Osteocyte (in vitro differentiated cells): ENCODE measurements around a stretch of chr1.

GRCh38 chr1:61334964-61335377 is 252.6 kb downstream of the NFIA start:
- PRO-cap, result no peak

- PRO-cap, result no peak
Measured at GRCh38 chr1:61641050-61642202, 83.5 kb downstream of the TM2D1 start.

- PRO-cap, result bidirectional peak, plus-strand start at chr1:61743133, minus-strand start at chr1:61743222; unidirectional peak, minus-strand start at chr1:61743339
Measured at GRCh38 chr1:61742997-61743417, 727 bp downstream of the PATJ start.

- PRO-cap, result no peak
Measured at GRCh38 chr1:61743418-61743806, 1.1 kb downstream of the PATJ start.

DNA sequence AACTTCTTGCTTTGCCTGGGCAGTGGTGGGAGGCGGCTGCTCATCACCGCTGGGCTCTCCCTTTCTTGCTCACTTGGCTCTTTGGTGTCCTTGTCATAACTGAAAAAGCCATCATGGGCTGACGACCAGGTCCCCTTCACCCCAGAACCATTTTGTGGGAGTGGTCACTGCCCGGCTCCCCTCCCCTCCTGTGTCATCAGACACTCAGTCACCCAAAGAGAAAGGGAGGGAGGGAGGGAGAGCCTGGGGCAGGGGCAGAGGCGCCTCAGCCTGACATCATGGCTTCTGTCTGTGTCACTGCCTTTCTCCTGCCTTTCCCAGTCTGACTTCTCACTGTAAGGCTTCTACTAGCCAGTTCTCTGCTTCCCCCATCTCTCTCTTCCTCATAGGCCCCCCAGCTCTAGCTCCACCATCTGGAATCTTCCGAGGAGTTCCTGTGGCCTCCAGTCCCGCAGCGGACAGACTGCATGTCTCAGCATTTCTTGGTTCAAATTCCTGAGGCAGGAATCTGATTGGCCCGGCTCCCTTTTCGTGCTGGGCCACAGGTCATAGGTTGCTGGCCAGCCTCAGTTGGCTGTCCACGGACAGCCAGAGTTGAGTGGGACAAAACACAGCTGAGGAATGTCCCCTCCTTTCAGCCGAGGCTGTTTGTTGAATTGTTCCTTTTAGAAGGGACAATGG is 18.5 kb upstream of the KANK4 start:
- PRO-cap, result no peak

GRCh38 chr1:62437493-62437765 is 580 bp downstream of the USP1 start:
- PRO-cap, result no peak

- PRO-cap, result no peak
Measured at GRCh38 chr1:62784344-62785131, 606 bp downstream of the ATG4C start.

- PRO-cap, result no peak
Measured at GRCh38 chr1:63731569-63732263, 42.1 kb upstream of the ROR1 start.

GRCh38 chr1:63804921-63805403 is 31.1 kb downstream of the ROR1 start:
- PRO-cap, result no peak

- PRO-cap, result no peak
Measured at GRCh38 chr1:63829617-63830134, 55.9 kb downstream of the ROR1 start.

DNA sequence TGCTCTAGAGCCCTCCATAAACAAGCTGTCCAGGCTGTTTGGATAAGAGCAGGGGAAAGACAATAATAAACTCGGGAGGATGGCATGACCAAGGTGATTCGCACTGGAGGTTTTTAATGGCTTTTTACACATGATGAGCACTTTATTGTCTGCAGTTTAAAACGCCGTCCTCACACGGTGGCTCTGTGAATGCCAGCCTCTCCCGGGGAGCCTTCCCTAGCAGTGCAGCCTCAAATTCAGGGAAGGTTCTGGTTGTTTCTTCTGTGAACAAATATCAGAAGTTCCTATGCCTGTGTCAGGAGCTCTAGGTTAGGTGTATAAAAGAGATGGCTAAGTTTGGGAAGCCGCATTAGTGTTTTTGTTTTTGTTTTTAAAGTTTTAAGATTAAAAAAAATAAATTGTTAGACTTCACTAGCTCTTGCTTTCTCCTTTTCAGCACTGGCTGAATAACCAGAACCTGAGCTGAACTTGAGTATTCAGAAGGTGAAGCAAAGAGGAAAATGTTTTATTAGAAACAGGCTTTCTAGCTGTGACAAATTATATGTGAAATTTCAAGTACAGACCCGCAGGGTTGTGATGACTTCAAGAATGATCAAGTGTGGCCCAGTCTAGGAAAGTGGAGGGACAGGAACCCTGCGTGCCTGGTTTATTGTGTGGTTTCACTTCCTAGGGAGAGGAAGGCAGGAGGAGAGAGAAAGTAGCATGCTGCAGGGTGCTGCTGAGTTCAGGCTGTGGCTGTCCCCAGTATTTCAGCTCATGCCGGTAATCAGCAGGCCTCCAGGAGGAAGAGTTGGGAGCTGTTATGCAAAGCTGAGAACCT is 140.1 kb downstream of the ROR1 start:
- PRO-cap, result no peak

DNA sequence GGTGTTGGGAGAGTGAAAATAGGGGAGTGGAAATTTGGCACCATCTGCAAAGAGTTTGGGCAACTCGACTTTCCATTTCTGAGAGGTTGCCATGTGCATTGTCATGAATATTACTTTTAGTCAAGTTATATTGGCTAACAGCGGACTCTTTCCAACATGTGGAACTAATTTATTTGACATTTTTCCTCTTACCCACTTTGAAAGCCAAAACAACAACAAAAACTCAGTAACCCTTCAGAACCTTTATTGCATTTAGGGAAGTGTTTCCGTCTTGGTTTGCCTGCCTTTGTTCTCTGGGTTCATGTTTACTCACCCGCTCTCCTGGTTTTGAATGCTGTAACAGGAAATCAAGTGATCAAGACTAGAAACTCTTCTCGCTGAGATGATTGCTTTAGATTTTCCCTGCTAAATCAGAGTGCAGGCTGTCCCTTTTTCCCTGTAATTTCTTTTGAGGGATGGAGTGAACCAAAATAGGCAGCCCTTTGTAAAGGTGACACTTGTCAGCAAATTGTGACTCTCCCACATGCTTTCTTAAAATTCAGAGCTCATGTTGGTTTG is 70.5 kb downstream of the CACHD1 start:
- PRO-cap, result no peak

GRCh38 chr1:64755276-64755731 is 10.4 kb downstream of the RAVER2 start:
- PRO-cap, result no peak

DNA sequence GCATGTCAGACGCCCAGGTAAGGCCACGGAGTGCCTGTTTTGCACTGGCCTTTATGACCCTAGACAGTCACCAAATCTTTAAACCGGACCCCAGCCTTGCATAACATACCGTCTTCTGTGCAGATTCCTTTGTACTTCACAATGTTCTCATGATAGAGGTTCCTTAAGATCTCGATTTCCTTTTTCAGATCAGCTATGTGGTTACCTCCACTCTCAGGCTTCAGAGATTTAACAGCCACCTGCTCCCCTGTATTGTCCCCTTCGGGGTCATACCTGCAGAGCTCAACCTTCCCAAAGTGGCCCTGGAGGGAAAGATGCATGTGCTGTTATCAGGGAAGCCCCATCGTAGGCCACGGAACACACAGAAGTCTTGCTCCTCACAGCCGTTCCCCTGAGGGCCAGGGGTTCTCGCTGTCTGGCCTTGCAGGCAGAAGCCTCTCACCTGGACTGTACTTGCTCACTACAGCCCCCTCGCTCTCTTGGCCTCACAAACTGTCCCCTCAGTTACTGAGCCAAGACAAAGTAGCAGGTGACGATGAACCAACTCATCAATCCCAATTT is 94.7 kb downstream of the RAVER2 start:
- PRO-cap, result no peak

DNA sequence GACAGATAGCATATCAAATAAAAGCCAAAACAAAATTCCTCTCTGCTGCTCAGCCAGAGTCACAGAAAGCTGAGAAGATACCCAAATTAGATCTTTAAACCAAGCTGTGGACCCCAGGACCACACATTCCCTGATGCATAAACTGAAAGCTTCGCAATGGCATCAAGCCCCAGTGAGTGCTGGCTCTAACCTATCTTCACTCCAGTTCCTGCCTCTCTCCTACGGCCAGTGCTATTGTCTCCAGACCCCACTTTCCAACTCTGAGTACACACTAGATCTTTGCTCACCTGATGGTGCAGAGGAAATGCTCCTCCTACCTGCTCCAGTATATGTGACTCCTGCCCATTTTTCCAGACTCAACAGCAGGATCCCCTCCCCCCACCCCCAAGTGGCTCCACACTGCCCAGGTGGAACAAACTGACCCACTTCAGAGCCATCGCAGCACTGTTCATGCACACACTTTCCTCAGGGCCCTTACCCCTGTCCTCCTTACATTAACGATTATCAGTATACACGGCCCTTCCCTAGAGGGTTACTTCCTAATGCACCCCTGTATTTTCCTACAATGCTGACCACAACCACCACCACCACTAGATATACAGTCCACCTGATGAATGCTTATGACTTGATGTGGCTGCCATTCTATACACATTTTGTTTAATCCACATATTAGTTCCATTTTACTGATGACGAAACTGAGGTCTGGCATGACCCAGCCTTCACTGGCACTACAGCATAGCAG is 40.2 kb downstream of the JAK1 start:
- PRO-cap, result no peak

GRCh38 chr1:65147262-65147420 is 862 bp upstream of the AK4 start:
- PRO-cap, result no peak

DNA sequence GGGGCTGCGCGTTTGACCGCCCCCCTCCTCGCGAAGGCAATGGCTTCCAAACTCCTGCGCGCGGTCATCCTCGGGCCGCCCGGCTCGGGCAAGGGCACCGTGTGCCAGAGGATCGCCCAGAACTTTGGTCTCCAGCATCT is 236 bp downstream of the AK4 start:
- PRO-cap, result no peak

DNA sequence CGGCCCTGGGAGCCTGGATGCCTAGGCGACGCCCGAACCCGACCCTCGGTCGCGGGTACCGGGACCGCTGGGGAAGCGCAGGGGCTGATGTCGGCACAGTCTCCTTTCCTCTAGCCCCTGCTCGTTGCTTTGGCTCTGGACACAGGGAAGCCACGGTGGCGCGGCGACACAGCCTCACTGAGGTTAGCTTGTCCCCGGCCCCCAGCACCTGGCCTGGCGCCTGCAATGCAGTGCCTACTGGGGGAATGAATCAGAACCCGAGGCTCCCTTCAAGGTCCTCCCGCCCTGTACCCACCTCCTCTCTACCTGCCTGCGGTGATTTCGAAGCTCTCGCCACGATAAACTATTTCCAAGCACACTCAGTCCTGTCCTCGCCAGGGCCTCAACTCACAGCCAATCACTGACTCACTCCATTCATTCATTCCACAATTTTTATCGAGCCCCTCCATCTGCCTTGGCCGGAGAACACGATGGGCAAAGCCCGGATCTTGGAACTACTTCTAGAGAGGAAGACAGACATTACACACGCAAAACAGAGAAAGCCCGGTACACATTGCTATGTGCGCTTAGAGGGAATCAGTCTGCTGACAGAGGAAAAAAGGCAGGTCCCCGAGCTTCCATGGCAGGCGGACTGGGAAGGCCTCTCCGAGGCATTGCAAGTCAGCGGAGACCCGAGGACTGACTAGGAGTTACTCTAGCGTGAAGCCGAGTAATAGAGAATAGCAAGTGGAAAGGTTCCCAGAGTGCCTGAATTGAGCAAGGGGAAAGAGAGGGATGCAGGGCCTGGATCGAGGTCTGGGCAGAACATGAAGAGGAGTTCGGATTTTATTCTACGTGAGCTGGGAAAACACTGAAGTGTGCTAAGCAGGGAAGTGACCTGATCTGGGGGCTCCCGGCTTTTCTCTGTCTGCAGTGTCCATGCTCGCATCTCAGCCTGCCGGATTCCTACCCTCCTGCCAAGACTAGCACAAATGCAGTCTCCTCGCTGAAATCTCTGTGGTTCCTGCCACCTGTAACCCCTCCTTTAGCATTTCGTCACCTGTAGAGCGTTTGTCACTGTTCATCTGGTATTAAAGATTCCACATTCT is 54.3 kb upstream of the DNAJC6 start:
- PRO-cap, result no peak

GRCh38 chr1:65418804-65419569 is 1.5 kb upstream of the LEPR start:
- PRO-cap, result no peak

GRCh38 chr1:65429790-65430393 is 9.4 kb downstream of the LEPR start:
- PRO-cap, result no peak